Urinary bladder (tissue), 3 donors: ENCODE results near the genes OR52E2, OR52N4, C11orf42, OR2AG1 and OR6A2.

GRCh38 chr11:5059551-5059893, at the start of gene OR52E2:
TSS of gene OR52E2 (minus strand) at chr11:5059627.
- PRO-cap, result no peak
- RAMPAGE, long total RNA, result no peak

- PRO-cap, result no peak
- RAMPAGE, long total RNA, result no peak
Observed at GRCh38 chr11:5247917-5249031, 1.4 kb downstream of the HBG1 start.

DNA sequence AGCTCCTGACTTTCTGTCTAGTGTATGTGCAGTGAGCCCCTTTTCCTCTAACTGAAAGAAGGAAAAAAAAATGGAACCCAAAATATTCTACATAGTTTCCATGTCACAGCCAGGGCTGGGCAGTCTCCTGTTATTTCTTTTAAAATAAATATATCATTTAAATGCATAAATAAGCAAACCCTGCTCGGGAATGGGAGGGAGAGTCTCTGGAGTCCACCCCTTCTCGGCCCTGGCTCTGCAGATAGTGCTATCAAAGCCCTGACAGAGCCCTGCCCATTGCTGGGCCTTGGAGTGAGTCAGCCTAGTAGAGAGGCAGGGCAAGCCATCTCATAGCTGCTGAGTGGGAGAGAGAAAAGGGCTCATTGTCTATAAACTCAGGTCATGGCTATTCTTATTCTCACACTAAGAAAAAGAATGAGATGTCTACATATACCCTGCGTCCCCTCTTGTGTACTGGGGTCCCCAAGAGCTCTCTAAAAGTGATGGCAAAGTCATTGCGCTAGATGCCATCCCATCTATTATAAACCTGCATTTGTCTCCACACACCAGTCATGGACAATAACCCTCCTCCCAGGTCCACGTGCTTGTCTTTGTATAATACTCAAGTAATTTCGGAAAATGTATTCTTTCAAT, 13.6 kb downstream of the OR51B4 start:
- PRO-cap, result no peak
- RAMPAGE, long total RNA, result no peak

DNA sequence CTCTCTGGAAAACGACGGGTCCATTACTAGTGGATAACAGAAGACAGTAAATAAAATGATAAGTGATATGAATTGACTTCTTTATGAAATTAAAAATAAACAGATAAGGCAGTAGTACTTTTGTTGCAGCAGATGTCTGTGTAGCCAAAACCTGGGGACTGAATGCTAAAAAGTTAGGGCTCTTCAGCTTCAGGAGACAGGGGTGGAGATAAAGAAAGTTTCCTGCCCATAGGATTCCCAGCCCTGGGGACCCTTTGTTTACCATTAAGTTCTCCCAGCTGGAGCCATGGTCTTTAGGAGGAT, 169 bp upstream of the OR51M1 start:
- PRO-cap, result no peak
- RAMPAGE, long total RNA, result no peak

GRCh38 chr11:5383975-5384489, 420 bp downstream of the OR51M1 start:
- PRO-cap, result no peak
- RAMPAGE, long total RNA, result no peak

- PRO-cap, result no peak
- RAMPAGE, long total RNA, result no peak
Observed at GRCh38 chr11:5692062-5692595, 2.5 kb downstream of the TRIM22 start.

- PRO-cap, result no peak
- RAMPAGE, long total RNA, result no peak
Observed at GRCh38 chr11:5753914-5754407, at the start of gene OR52N4. TSS of gene OR52N4 (plus strand) at chr11:5754243.

DNA sequence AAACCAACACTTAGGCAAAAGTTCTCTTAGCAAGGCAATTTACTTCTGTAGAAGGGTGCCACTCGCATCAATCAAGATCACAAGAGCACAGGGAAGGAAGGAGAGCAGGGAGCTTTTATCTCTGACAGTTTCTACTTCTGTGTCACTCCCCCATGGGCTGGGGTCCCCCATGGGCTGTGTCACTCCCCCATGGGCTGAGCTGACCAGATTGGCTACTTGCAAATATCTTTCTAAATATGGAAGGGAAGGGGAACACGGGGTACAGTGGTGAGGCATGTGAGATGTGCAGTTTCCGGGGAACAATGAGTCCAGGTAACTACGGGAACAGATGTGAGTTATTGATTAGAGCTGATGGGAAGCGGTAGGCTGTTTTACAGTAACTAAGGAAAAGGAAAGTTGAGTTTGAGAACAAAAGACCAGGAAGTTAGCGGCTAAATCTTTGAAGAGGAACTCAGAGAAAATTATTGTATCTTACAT, 479 bp downstream of the OR52N2 start:
- PRO-cap, result no peak
- RAMPAGE, long total RNA, result no peak

DNA sequence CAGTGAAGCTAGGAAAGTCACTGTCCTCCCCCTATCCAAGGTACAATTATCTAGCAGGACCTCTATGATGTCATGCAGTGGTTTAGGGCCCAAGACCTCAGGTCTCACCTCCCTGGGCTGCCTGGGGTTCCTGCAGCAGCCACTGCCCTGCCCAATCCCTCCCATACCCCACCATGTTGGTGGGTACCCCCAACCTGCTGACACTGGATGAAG, at the start of gene C11orf42:
TSS of gene C11orf42 (plus strand) at position 115 of the 213 bp plus-strand sequence.
- PRO-cap, result no peak
- RAMPAGE, long total RNA, result no peak

DNA sequence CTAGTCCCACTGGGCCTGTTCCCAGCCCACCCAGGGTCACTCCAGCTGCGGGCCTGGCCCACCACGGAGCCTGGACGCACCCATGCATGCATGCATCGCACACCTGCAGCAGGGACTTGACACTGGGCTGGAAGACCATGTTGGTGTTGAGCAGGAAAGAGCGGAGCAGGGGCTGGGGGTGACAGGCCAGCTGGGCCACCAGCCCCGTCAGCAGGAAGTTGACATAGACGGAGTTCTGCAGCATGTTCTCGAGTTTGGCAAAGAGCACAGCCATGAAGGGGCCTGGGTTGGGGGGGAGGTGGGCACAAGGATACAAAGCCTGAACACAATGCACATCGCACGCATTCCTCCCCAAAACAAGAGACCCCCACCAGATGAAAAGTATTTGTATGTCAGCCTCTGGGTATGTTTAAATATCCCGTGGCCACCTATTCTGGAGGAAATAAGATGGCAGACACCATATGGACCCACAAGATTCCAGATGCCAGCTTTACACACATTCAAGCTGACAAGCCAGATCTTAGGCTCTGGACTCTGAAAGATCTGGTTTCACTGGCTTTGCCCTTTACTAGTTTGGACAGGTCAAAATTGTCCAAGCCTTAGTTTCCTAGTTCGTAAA, 9.4 kb downstream of the C11orf42 start:
- PRO-cap, result no peak
- RAMPAGE, long total RNA, result no peak

DNA sequence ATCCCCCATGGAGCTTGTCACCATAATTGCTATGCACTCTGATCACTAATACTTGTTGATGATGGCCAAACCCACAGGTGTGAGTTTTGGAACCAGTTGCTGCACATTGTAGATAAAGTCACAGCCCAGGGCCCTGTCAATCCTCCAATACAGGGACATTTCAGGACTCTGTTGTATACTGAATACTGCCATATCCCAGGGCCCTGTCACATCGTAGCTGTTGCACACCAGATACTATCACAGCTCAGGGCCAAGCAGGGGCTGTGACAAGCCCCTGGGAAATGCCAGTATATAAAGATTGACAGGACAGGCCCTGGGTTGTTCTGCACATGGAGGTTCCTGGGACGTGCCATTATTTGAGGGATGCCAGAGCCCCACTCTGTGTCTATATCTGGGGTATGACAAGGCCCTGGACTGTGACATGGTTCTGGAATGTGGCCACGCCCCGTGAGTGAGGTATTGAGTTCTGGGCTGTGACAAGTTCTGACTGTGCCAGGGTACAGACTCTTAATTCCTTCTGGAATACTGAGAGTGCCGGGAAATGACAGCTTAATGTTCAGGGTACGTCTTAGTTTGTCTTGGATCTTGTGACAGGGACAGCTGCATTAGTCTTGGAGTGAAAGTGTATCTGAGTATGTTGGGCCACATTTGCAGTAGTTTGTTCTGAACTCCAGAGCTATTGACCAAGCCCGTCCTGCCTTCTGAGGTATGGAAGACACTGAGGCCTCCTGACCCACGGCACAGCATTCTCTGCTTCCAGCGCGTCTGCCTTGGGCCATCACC, 27.8 kb upstream of the SMPD1 start:
- PRO-cap, result no peak
- RAMPAGE, long total RNA, result no peak

- PRO-cap, result no peak
- RAMPAGE, long total RNA, result no peak
Observed at GRCh38 chr11:6365534-6366141, 24.6 kb upstream of the SMPD1 start.

- PRO-cap, result no peak
- RAMPAGE, long total RNA, result no peak
Observed at GRCh38 chr11:6406231-6407081, 12.4 kb downstream of the APBB1 start.

DNA sequence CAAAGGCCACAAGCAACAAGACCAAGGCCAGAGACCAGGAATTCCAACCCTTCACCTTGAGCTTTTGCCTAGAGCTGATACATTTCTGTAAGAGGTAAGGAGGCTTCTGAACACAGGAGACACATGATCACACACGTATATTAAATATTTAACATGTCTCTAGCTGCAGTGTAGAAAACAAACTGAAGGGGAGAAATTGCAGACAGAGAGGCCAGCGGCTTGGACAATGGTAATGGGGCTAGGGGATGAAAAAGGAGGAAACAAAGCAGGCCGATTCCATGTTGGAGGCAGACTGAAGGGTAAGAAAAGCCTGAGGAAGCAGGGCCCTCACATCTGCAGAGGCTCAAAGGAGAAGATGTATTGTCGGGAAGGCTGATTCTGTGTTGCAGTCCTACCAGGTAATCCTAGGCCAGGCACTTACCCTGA, 937 bp downstream of the RRP8 start:
- PRO-cap, result no peak
- RAMPAGE, long total RNA, result no peak

DNA sequence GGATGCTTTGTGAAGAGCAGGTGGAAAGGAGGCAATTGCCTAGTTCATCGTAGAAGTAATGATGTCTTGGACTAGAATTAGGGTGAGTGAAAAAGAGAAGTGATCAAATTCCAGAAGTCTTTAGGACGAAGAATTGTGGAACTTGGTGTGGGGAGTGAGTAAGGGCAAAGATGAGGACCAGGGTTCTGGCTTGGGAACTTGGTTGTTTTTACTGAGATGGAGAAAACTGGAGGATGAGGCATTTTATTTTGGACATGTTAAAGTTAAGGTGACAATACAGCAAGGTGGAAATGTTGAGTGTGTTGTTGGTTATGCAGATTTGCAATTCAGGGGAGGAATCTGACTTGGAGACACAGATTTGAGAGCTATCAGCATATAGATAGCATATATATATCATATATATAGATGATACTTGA, 1.3 kb downstream of the ILK start:
- PRO-cap, result no peak
- RAMPAGE, long total RNA, result no peak

- PRO-cap, result no peak
- RAMPAGE, long total RNA, result no peak
Observed at GRCh38 chr11:6623776-6624335, 4.6 kb upstream of the TPP1 start.

- PRO-cap, result no peak
- RAMPAGE, long total RNA, result no peak
Observed at GRCh38 chr11:6680731-6681708, 2.1 kb downstream of the MRPL17 start.

DNA sequence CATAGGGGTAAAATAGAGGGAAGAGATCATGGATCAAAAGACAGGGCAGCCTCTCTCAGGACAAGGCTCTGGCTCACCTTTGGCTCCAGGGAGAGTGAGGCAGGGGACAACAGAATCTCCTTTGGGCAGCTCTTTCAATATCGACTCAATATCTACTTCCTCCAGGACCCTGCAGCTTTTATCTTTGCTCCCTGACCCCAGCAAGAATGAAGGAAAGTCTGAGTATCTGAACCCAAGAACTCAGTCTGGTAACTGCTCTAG, at the start of gene OR2AG1:
TSS of gene OR2AG1 (plus strand) at position 180 of the 261 bp plus-strand sequence.
- PRO-cap, result no peak
- RAMPAGE, long total RNA, result no peak

DNA sequence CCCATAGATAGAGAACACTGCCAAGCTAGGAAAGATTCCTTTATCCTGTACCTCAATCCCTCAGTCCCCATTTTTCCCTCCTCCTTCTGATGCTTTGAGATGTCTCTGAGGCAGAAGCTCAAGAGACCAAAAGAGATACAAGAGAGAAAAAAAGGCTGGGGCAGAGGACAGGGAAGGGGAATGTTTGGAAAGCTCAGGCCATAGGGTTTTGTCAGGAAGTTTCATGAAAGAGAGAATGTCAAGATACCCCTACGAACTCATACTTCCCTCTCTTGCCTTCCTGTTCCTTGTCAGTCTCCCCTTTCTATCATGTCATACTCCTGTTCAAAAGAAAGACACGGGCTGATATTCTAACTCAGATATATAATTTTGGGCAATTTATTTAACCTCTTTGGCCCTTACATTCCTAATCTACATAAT, at the start of gene OR6A2:
TSS of gene OR6A2 (minus strand) at position 9 of the 420 bp plus-strand sequence.
- PRO-cap, result no peak
- RAMPAGE, long total RNA, result no peak

- PRO-cap, result no peak
- RAMPAGE, long total RNA, result no peak
Observed at GRCh38 chr11:7515420-7516074, 1.7 kb downstream of the PPFIBP2 start.